Breast epithelium (tissue), 2 donors: Measurements from ENCODE around the genes SCAMP5 and CSPG4.

DNA sequence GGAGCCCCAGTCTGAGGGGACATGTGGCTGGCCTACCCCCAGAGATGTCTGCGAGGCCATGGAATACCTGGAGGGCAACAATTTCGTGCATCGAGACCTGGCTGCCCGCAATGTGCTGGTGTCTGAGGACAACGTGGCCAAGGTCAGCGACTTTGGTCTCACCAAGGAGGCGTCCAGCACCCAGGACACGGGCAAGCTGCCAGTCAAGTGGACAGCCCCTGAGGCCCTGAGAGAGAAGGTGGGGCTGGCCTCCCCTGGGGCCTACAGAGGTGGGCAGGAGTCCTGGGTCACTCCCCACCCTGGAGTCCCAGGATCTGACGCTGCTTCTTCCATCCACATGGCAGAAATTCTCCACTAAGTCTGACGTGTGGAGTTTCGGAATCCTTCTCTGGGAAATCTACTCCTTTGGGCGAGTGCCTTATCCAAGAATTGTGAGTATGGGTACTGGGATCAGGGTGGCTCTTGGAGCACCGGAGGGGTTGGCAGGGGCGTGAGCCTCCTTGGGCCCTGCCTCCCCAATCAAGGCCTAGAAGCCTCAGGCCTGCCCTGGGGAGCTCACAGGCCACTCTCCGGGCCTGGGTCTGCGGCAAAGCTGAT is 10.9 kb upstream of the LMAN1L start:
- PRO-cap, result no peak
- RAMPAGE, long total RNA, 2 experiments, result no peak in any of the 2 experiments

DNA sequence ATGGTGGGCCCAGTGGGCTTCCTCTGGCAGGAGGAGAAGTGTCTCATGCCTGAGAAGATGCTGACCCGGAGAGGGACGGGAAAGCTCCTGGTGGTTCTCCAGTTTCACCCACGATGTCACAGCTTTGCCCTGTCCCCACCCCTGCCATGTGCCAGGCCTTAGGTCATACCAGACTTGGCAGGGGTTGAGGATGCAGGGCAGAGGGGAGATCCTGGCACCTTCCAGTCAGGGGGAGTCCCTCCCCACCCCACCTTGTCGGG is 9.1 kb upstream of the LMAN1L start:
- PRO-cap, result no peak
- RAMPAGE, long total RNA, 2 experiments, result no peak in any of the 2 experiments

DNA sequence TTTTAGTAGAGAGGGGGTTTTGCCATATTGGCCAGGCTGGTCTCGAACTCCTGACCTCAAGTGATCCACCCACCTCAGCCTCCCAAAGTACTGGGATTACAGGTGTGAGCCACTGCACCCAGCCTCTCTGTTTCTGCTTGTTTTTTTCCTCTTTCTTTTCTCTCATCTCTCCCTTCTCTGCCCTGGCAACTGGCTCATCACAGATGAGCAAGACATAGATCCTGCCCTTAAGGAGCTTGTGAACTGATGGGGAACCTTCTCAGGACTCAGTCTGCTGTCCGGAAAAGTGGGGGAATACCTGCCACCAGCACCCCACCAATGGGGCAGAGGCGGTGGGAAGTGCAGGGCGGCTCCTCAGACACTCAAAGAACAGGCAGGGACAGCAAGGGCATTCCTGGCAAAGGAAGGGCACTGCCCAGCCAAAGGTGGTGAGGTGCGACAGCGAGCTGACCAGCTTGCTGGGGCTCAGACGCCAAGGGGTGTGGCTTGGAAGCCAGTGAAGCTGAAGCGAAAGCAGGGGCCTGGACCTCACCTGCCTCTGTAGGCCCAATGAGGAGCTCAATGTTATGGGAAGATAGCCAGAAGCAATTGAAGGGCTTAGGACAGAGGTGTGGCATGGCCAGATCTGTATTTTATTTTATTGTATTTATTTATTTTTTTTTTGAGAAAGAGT is 4.7 kb upstream of the LMAN1L start:
- PRO-cap, result no peak
- RAMPAGE, long total RNA, 2 experiments, result no peak in any of the 2 experiments

GRCh38 chr15:74844002-74844199 is 945 bp upstream of the ULK3 start:
- PRO-cap, result no peak
- RAMPAGE, long total RNA, 2 experiments, result no peak in any of the 2 experiments

DNA sequence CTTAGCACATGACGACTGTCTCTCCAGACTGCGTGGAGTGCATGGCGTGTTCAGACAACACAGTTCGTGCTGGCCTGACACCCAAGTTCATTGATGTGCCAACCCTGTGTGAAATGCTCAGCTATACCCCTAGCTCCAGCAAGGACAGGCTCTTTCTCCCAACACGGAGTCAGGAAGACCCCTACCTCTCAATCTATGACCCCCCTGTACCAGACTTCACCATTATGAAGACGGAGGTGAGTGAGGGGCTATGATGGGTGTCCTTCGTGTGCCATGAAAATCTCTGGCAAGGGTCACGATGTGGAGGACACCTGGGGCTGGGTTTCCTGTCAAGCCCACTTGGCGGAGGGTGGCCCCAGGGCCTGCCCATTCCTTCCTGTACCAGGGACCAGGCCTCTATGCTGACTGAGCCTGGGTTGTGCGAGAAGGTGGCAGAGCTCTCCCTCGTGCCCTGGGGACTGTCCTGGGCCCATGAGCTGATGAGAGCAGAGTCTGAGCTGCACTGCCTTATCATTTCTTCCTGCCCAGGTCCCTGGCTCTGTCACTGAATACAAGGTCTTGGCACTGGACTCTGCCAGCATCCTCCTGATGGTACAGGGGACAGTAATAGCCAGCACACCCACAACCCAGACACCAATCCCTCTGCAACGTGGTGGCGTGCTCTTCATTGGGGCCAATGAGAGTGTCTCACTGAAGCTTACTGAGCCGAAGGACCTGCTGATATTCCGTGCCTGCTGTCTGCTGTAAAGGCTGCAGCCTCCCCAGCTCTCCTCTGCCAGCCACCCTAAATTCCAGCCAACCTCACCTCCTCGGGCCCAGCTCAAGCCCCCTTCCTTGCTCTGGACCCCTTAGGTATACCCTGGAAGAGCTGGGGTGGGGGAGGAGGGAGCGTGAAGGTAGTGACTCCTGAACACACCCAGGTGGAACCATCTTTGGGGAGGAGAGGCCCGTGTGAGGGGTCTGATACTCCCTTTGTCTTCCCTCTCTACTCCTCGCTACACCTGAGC is 7.4 kb downstream of the MPI start:
- PRO-cap, result no peak
- RAMPAGE, long total RNA, 2 experiments, result no peak in any of the 2 experiments

DNA sequence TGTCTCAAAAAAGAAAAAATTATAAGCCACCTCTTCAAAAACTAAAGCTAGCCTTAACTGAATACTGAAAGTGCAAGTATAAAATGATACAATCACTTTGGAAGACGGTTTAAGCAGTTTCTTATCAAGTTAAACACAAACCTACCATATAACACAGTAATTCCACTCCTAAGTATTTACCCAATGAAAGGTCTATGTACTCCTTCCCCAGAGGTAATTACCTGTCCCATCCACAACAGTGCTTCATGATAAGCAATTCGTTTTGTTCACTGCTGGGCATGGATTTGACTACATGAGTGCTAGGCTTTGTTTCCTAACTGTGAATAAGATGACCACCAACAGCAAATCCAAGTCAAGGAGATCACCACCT is 4.3 kb downstream of the COX5A start:
- PRO-cap, result no peak
- RAMPAGE, long total RNA, 2 experiments, result no peak in any of the 2 experiments

DNA sequence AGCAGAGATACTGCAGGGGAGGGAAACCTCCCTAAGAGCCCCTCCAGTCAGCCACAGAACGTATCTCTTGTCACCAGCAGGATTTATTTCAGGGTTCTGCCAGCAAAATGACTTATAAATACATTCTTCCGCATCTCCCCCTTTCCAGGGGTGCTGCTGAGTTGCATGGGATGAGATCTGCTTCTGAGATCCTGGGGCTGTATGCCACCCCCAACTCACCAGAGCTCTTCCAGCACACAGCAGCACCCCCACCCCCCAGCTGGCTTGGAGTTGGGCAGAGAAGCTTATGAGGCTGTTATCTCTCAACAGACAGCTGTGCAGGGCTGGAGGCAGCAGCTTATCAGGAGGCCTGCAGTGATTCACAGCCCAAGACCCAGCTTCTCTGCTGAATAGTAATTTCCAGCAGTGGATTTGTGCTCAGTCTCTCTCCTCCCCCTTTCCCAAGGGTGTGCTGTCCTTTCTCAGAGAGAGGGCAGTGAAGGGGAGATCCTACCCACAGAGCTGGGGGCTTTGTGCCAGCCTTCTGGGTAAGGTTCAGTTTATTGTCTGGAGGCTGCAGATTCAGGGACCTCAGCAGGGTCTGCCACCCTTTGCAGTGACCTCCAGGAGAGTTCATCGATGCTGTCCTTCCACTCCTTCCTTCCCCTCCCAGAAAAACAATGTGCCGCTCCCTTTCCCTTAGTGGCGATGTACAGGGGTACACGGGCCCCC is 2.1 kb downstream of the RPP25 start:
- PRO-cap, result no peak
- RAMPAGE, long total RNA, 2 experiments, result no peak in any of the 2 experiments

GRCh38 chr15:74994997-74995761 is at the start of gene SCAMP5:
SCAMP5 (plus strand) TSS chr15:74995563.
- PRO-cap, result no peak
- RAMPAGE, long total RNA, 2 experiments, result no peak in any of the 2 experiments

DNA sequence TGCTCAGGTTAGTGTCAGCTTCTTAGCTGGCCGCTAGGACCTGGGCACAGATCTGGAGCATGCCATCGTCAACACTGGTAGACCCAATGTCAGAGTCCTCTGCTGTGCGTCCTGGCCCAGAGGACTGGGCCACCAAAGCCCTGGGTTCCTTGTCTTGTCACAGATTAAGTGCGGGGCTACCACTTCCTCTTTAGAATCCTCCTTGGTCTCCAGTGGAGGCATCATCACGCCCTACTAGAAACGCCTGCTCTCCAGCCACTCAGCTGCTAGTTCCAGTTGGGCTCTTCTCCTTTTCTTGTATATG is 11.2 kb downstream of the PPCDC start:
- PRO-cap, result no peak
- RAMPAGE, long total RNA, 2 experiments, result no peak in any of the 2 experiments

DNA sequence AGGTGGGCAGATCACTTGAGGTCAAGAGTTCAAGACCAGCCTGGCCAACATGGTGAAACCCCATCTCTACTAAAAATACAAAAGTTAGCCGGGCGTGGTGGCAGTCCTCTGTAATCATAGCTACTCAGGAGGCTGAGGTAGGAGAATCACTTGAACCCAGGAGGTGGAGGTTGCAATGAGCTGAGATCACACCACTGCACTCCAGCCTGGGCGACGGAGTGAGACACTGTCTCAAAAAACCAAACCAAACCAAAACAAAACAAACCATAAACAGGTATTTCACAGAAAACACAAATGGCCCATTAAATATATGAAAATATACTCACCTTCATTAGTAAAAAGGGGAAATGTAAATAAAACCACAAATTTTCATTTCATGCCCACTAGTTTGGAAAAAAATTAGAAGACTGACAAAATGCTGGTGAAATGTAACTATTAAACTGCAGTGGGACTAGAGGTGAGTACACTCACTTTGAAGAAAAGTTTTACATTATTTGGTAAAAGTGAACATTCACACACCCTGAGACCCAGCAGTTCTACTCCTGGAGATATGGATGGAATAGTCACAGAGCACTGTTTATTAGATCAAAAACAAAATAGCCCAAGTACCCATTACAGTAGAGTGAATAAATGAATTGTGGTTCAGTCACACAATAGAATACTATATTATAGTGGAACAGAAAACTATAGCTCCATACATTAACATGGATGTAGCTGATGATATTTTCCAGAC is 71.7 kb downstream of the PPCDC start:
- PRO-cap, result no peak
- RAMPAGE, long total RNA, 2 experiments, result no peak in any of the 2 experiments

GRCh38 chr15:75108054-75108937 is 84.9 kb downstream of the PPCDC start:
- PRO-cap, result no peak
- RAMPAGE, long total RNA, 2 experiments, result no peak in any of the 2 experiments

DNA sequence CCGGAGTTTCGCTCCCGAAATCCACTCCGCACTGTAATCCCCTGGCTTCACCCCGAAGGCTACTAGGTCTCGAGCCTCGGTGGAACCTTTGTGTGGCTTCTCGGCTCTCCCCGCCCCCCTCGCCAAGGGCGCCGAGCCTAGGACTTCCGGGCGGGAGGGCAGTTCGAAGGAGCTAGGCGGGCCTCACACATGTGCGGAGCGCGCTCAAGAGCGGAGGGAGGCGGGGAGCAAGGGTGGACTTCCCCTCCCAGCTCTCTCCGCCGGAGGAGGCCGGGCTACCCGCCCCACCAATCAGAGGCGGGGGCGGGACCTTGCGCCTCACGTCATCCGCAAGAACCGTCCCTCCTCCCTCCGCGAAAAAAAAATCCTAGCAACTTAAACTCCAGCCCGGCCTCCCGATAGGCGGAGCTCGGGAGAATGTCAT is 2.3 kb upstream of the SIN3A start:
- PRO-cap, result bidirectional peak, plus-strand start outside the sequence, minus-strand start at position 130 of the sequence
- RAMPAGE, long total RNA, 2 experiments, result no peak in any of the 2 experiments

GRCh38 chr15:75455694-75456512 is 4.4 kb upstream of the SIN3A start:
- PRO-cap, result bidirectional peak, plus-strand start at chr15:75455957, minus-strand start at chr15:75455808
- RAMPAGE, long total RNA, 2 experiments, result no peak in any of the 2 experiments

DNA sequence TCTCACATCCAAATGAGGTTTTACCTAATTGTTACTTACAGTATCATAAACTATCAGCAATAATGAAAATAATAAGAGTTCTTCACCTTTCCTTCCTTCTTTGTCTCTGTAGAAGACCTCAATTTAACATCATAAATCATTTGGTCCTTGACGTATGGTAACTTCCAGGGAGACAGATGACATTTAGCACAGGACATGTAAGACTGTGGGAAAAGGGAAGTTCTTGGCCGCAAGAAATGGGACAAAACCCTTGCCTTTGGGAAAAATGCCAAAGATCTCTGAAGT is 9.0 kb downstream of the PTPN9 start:
- PRO-cap, result no peak
- RAMPAGE, long total RNA, 2 experiments, result no peak in any of the 2 experiments

- PRO-cap, result no peak
- RAMPAGE, long total RNA, 2 experiments, result no peak in any of the 2 experiments
Measured at GRCh38 chr15:75640902-75641376, 915 bp upstream of the IMP3 start.

- PRO-cap, result no peak
- RAMPAGE, long total RNA, 2 experiments, result no peak in any of the 2 experiments
Measured at GRCh38 chr15:75648721-75649216, 1.1 kb downstream of the SNX33 start.

GRCh38 chr15:75693938-75695083 is 18.3 kb downstream of the CSPG4 start:
- PRO-cap, result no peak
- RAMPAGE, long total RNA, 2 experiments, result no peak in any of the 2 experiments

- PRO-cap, result unidirectional peak, minus-strand start at chr15:75712848
- RAMPAGE, long total RNA, 2 experiments, result no peak in any of the 2 experiments
Measured at GRCh38 chr15:75712658-75713162, at the start of gene CSPG4. CSPG4 (minus strand) TSS chr15:75712848.

GRCh38 chr15:75823700-75824278 is 19.5 kb upstream of the UBE2Q2 start:
- PRO-cap, result no peak
- RAMPAGE, long total RNA, 2 experiments, result no peak in any of the 2 experiments

GRCh38 chr15:75824279-75824586 is 19.0 kb upstream of the UBE2Q2 start:
- PRO-cap, result no peak
- RAMPAGE, long total RNA, 2 experiments, result no peak in any of the 2 experiments